Lung (tissue), 4 donors: ENCODE measurements around the gene CDS1.

- PRO-cap, result no peak
- RAMPAGE, long total RNA, result no peak
- RRBS, result no CpG with 5 or more reads among the region's 5 CpGs
Measured at GRCh38 chr4:77796258-77796918, 22.8 kb downstream of the CNOT6L start.

- PRO-cap, result no peak
- RAMPAGE, long total RNA, result no peak
- RRBS, result no CpG with 5 or more reads among the region's 6 CpGs
Measured at GRCh38 chr4:77817621-77818100, 1.5 kb downstream of the CNOT6L start.

DNA sequence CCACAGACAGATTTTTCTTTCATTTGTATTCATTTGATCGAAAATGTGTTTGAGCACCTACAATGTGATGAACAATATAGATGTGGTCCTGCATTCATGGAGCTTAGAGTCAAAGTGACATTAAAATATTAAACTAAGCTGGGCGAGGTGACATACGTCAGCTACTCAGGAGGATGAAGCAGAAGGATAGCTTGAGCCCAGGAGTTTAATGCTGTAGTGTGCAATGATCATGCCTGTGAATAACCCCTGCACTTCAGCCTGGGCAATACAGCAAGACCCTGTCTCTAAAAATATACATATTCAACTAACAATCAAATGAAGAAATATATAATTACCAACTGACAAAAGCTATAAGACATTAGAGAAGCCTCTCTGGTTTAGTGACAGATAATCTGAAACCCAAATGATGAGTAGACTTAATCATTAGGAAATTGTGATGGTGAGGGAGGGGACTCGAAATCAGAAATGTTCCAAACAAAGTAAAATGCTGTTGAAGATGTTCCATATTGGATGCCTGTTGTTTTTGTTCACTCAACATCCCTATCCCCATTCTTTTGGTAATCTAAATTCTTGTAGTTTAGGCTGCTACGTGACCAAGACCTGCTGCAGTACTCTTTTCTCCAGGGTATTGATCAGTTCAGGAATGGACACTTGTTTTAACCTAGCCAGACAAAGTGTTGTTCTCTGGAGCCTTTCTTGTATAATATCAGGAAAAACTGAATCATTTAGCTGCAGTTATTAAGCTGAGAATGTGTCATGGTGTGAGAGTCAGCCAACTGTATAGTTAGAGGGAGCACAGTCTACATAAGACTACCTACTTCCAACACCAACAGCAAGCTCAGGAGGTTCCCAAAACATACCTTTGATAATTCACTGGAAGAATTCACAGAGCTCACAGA, 76.9 kb downstream of the ANXA3 start:
- PRO-cap, result no peak
- RAMPAGE, long total RNA, result no peak
- RRBS, result no CpG with 5 or more reads among the region's 5 CpGs

- PRO-cap, result no peak
- RAMPAGE, long total RNA, result no peak
- RRBS, result no CpG with 5 or more reads among the region's 3 CpGs
Measured at GRCh38 chr4:79682327-79682643, 274.3 kb upstream of the GK2 start.

GRCh38 chr4:79977808-79978623, 95.0 kb downstream of the ANTXR2 start:
- PRO-cap, result no peak
- RAMPAGE, long total RNA, result no peak
- RRBS, result no CpG with 5 or more reads among the region's 3 CpGs

- PRO-cap, result no peak
- RAMPAGE, long total RNA, result no peak
- RRBS, result no CpG with 5 or more reads among the region's 1 CpG
Measured at GRCh38 chr4:80017203-80017588, 55.8 kb downstream of the ANTXR2 start.

DNA sequence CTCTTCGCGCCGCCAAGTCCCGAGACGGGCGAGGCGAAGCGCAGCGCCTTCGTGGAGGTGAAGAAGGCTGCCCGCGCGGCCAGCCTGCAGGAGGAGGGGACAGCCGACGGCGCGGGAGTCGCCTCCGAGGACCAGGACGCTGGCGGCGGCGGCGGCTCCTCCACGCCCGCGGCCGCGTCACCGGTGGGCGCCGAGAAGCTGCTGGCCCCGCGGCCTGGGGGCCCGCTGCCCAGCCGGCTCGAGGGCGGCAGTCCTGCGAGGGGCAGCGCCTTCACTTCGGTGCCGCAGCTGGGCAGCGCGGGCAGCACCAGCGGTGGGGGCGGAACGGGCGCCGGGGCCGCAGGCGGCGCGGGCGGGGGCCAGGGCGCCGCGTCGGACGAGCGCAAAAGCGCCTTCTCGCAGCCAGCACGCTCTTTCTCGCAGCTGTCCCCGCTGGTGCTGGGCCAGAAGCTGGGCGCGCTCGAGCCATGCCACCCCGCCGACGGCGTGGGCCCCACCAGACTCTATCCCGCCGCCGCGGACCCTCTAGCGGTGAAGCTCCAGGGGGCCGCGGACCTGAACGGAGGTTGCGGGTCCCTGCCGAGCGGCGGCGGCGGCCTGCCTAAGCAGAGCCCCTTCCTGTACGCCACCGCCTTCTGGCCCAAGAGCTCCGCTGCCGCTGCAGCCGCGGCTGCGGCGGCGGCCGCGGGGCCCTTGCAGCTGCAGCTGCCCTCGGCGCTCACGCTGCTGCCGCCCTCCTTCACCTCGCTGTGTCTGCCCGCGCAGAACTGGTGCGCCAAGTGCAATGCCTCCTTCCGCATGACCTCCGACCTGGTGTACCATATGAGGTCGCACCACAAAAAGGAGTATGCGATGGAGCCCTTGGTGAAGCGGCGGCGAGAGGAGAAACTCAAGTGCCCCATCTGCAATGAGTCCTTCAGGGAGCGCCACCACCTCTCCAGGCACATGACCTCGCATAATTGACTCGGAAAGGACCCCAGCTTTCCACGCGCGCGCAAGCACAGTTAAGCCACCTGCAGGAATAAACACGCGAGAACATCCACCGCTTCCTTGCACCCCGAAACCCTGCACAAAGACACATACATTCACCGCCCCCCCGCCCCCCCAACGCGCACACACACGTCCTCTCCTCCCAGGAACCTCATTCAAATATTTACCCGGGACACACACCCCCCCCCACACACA, 5.7 kb downstream of the PRDM8 start:
- PRO-cap, result bidirectional peak, plus-strand start at position 842 of the sequence, minus-strand start at position 769 of the sequence
- RAMPAGE, long total RNA, result no peak
- RRBS, result 2% methylated on average over 17 of the region's 129 CpGs

GRCh38 chr4:80492762-80493294, 157.3 kb downstream of the CFAP299 start:
- PRO-cap, result no peak
- RAMPAGE, long total RNA, result no peak
- RRBS, result no CpG with 5 or more reads among the region's 2 CpGs

GRCh38 chr4:82838439-82839149, 40.0 kb upstream of the SCD5 start:
- PRO-cap, result no peak
- RAMPAGE, long total RNA, result no peak
- RRBS, result no CpG with 5 or more reads among the region's 12 CpGs

GRCh38 chr4:82898948-82899275, 1.6 kb upstream of the THAP9 start:
- PRO-cap, result no peak
- RAMPAGE, long total RNA, result no peak
- RRBS, result no CpG with 5 or more reads among the region's 5 CpGs

GRCh38 chr4:83012594-83013555, 2.3 kb upstream of the LIN54 start:
- PRO-cap, result bidirectional peak, plus-strand start at chr4:83013156, minus-strand start at chr4:83012889
- RAMPAGE, long total RNA, result no peak
- RRBS, result under 1% methylated on average over 37 of the region's 90 CpGs

- PRO-cap, result no peak
- RAMPAGE, long total RNA, result no peak
- RRBS, result no CpG with 5 or more reads among the region's 10 CpGs
Measured at GRCh38 chr4:83150323-83151072, 36.0 kb upstream of the PLAC8 start.

GRCh38 chr4:83361664-83362201, 27.1 kb upstream of the HPSE start:
- PRO-cap, result no peak
- RAMPAGE, long total RNA, result no peak
- RRBS, result no CpG with 5 or more reads among the region's 3 CpGs

- PRO-cap, result no peak
- RAMPAGE, long total RNA, result no peak
- RRBS, result no CpG with 5 or more reads among the region's 3 CpGs
Measured at GRCh38 chr4:83538297-83539263, 2.7 kb downstream of the GPAT3 start.

DNA sequence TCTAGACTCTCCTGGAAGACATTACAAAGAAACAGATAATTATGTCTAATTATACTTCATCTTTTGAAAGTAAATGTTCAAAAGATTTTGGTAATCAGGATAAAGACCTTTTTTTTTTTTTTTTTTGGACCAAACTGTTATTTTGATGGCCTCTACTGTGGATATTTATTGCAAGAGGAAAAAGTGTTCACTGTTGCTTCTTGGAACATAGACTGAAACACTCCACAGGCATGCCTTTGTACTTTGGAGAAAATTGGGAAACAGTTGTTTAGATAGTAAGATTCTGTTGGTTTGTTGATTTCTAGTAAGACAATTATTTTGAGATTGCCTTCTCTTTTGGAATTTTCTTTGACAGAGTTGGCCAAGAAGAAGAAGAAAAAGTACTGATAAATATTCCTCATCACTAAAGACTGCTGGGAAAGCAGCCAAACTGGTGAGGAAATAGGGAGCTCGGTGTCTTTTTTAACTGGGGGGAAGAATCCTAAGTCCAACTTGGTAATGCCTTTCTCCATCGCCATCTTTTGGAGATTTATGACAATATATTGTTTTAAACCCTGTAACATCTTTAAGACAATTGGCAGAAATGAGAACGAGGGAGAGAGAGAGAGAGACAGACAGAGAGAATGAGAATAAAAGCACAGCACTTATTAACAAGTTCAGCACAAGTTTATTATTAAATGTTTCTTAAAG, 370.6 kb downstream of the GPAT3 start:
- PRO-cap, result no peak
- RAMPAGE, long total RNA, result no peak
- RRBS, result no CpG with 5 or more reads among the region's 3 CpGs

- PRO-cap, result no peak
- RAMPAGE, long total RNA, result no peak
- RRBS, result no CpG with 5 or more reads among the region's 8 CpGs
Measured at GRCh38 chr4:84087592-84088257, 411.4 kb downstream of the NKX6-1 start.

- PRO-cap, result no peak
- RAMPAGE, long total RNA, result no peak
- RRBS, result no CpG with 5 or more reads among the region's 34 CpGs
Measured at GRCh38 chr4:84582198-84582807, 624 bp upstream of the CDS1 start.

- PRO-cap, result no peak
- RAMPAGE, long total RNA, result no peak
- RRBS, result 1% methylated on average over 27 of the region's 74 CpGs
Measured at GRCh38 chr4:84582808-84583390, at the start of gene CDS1. Gene CDS1, plus strand, starts transcription at chr4:84583127.

- PRO-cap, result no peak
- RAMPAGE, long total RNA, result no peak
- RRBS, result no CpG with 5 or more reads among the region's 3 CpGs
Measured at GRCh38 chr4:84931899-84932525, 34.5 kb downstream of the WDFY3 start.

DNA sequence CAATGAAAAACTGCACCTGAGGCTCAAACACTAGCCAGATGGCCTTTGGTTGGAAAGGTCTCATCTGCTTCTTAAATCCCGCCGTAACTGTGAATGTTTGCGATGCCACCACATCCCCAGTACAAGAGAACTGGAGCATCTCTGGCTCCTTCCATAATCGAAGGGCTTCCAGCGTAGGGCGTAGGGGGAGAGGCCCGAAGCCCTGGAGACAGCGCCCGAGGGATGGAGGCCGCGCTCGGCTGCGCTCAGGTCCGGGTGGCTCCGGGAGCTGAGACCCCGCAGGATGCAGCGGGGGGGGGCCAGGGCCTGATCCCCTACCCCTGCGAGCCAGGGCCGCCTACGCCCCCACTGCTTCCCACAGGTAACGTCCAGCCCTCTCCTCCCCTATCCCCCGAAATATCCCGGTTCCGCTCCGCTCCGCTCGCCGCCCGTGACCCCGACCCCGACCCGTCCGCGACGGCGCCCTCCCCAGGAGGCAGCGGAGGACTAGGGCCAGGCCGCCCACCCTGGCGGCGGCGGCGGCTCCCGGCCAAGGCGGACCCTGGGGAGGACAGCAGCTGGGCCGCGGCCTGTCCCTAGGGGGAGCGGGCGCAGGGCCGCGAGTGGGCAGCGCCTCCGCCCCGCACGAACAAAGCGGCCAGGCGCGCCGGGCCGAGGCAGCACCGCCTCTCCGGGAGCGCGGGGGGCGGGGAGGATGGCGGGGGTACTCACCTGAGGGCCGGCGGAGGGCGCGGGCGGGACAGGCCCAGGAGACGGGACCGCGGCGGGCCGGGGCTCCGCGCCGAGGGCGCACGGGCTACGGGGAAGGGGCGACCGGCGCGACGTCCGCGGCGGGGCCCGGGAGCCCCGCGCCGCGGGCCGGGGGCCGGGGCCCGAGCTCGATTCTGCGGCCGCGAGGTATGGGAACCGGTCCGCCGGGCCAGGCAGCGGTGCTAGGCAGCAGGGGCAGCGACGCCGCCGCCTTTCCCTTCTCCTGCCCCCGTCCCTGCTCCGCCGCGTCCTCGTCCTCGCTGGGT, 684 bp downstream of the WDFY3 start:
- PRO-cap, result no peak
- RAMPAGE, long total RNA, result no peak
- RRBS, result 3% methylated on average over 44 of the region's 115 CpGs